Lung (tissue), 4 donors: Measurements from ENCODE around the genes DPH1 and SGSM2.

DNA sequence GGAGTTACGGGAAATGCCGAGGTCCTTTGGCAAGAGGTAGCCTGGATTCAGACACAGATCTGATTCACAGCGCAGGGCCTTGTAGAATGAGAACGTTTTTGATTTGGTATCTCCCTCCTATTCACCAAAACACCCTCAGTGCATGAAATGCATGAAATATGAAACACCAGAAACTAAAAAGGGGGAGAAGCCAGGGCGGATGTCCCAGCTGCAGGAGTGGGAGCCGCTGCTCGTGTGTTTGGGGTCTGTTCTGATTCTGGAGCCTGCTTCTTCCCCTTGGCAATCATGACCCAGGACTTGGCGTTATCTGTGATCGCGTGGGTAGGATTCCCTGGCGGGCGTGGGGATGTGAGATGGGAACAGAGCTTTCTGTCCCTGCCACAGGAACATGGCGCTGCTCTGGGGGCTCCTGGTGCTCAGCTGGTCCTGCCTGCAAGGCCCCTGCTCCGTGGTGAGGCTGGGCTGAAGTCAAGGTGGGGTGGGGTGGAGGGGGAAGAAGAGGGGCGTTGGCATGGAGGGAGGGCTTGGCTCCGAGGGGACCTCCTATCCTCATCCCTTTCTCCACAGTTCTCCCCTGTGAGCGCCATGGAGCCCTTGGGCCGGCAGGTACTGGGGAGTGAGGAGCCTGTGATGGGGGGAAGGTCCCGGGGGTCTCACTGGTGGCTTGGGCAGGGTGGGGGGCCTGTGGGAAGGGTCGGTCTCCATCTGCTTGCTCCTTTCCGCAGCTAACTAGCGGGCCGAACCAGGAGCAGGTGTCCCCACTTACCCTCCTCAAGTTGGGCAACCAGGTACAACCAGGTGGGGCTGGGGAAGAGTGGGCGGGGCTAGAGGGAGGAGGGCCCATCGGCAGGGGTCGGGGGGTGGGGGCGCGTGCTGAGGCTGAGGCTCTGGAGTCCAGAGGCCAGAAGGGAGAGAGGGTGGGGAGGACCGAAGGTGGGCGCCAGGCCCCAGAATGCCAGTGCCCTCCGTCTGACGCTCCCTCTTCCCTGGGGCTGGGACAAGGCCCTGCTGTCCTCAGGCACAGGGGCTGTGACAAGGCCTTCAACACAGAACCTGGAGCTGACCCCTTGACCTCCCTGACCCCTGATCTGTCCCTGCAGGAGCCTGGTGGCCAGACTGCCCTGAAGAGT, 2.3 kb downstream of the SERPINF2 start:
- PRO-cap = no peak
- RAMPAGE, long total RNA = no peak
- RRBS = no CpG with 5 or more reads among the region's 32 CpGs

DNA sequence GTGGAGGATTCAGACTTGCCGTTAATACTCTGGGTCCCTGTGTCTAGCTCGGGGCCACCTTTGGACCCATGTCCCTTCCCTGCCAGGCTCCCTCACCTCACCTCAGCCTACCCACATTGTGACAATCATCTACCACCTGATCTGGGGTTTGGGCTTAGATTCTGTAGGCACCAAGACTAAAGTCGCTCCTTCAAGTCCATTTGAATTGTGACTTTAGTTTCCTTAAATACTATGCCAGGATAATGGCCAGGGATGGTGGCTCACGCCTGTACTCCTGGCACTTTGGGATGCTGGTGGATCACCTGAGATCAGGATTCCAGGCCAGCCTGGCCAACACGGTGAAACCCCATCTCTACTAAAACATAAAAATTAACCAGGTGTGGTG, 1.8 kb downstream of the SERPINF1 start:
- PRO-cap = no peak
- RAMPAGE, long total RNA = no peak
- RRBS = no CpG with 5 or more reads among the region's 5 CpGs

GRCh38 chr17:1776261-1776915, 14.5 kb downstream of the SERPINF1 start:
- PRO-cap = no peak
- RAMPAGE, long total RNA = no peak
- RRBS = 88% methylated on average over 2 of the region's 14 CpGs

DNA sequence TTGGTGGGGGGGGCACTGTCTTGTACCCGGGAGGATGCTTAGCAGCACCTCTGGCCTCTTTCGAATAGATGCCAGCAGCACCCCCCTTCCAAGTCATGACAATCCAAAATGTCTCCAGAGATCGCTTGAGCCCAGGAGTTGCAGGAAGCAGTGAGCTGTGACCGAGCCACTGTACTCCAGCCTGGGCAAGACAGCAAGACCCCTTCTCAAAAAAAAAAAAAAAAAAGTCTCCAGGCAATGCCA, 20.3 kb downstream of the SERPINF1 start:
- PRO-cap = no peak
- RAMPAGE, long total RNA = no peak
- RRBS = no CpG with 5 or more reads among the region's 4 CpGs

GRCh38 chr17:1931897-1932785, 93.0 kb downstream of the RTN4RL1 start:
- PRO-cap = no peak
- RAMPAGE, long total RNA = no peak
- RRBS = 37% methylated on average over 5 of the region's 39 CpGs

DNA sequence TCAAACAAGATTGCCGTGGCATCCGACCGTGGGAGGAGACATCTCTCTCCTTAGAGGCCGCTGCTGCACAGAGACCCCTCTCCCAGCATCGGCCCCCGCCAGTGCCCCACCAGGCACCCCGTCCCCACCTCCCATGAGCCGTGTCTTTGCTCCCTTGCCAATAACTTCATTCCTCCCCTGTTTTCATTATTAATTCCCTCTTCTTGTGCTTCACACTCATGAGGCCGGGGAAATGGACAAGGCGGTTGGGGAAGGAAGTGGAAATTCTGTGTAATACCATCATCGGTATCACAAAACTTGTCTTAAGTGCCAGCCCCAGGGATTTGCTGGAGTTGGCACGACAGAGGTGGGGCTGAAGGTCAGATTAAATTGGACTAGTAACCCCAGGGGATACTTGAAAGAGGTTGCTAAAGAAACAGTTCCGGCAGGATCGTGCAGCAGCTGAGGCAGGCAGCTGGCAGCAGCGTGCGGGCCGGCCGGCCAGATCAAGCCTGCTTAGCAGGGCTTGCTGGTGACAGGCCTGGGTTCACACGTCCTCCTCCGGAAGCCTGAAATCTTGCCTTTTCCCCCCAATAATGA, 66.8 kb downstream of the RTN4RL1 start:
- PRO-cap = no peak
- RAMPAGE, long total RNA = no peak
- RRBS = 29% methylated on average over 7 of the region's 20 CpGs

- PRO-cap = unidirectional peak, plus-strand start at chr17:2030153
- RAMPAGE, long total RNA = no peak
- RRBS = 11% methylated on average over 7 of the region's 53 CpGs
Measured at GRCh38 chr17:2029793-2030466, at the start of gene DPH1. TSS of gene DPH1 (plus strand) at chr17:2030153.

DNA sequence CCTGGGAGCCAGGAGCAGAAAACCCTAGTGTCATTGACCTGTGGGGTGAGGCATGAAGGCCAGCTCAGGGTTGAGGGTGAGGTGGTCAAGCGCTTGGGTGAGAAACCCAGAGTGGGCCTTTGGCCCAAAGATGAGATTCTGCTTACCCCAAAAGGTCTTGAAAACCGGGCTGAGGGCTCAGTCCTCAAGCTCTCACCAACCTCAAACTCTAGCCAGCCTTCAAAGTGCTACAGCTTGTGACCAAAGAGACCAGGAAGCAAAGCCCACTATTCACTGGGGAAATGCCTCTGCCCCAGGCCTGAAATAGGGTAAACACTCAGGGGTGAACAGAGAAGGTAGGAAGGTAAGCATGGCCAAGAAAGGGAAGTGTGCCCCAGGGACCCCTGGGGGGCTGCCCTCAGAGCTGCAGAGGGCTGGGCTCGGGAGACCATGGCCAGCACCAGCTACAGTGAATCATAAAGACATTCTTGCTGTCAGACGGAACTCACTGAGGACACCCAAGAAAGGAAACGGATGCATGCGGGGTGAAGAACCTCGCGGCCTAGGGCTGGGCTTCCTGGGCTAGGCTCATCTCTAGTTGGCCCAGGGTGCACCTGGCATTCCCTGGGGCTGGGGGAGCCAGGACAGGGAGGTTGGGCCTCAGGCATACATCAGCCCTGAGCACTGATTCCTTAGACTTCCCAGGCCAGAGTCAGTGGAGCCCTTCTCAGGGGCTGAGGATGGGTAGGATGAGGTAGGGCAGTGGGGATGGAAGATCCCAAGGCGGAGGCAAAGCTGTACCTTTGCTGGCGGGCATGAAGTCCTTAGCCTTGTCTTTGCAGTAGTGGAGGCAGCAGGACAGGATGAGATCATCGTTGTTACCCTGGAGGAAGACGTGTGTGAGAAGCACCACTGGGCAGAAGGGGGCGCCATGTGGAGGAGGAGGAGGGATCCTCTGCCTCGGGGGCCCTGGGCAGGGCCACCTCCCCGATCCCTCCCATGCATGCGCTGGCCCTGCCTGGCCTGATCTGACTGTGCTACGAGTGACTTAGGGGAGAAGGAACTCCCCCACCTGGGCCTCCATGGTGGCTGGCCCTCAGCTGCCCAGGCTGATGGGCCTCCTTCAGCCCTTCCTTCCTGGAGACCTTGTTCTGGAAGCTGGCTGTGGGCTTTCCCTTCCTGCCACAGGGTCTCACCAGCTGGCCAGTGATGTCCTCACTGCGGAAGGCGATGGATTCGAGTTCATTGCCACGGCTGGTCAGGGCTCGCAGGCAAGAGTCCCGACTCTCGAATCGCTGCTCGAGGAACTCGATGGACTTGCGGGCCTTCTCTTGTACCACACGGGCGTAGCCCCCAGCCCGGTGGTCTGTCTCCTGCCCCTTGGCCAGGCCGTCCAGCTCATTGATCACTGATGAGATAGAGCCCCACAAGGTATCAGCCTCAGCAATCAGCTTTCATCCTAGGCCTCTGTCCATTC, 9.9 kb downstream of the HIC1 start:
- PRO-cap = no peak
- RAMPAGE, long total RNA = no peak
- RRBS = no CpG with 5 or more reads among the region's 32 CpGs

DNA sequence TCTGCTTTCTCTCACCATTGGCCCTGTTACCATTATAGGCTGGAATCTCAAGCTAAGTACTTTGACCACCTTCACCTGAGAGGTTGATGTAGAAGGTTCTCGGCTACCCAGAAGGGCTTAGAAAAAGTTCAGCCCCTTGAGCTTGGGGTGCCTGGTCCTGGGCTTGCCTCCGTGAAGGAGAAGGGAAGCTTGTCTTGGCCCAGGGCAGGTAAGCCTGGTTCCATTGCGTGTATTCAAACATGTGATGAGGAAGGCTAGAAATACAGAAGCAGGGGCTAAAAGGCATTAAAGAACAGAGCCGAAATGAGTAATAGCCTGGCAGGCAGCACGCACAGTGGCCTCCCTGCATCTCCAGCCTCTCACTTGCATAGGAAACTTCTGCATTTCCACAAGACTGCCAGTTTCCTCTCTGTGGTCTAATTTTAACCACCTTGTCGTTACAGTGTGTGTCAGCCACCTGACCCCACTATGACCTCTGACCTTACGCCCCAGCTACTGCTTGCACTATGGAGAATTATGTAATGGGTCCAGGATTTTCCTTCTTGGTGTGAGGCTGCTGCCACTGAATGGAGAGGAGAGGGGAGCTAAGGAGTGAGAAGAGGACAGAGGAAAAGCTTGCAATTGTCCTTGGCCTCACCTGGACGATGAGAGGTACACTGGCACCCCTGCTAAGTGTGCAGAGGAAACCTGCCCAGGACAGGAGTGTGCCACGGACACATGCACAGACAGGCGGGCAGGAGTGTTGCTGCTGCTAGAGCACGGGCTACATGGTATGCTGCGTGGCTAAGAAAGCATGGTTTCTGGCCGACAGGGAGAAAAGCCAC, 32.8 kb downstream of the HIC1 start:
- PRO-cap = no peak
- RAMPAGE, long total RNA = no peak
- RRBS = no CpG with 5 or more reads among the region's 13 CpGs

GRCh38 chr17:2088997-2089488, 34.1 kb downstream of the HIC1 start:
- PRO-cap = no peak
- RAMPAGE, long total RNA = no peak
- RRBS = no CpG with 5 or more reads among the region's 9 CpGs

DNA sequence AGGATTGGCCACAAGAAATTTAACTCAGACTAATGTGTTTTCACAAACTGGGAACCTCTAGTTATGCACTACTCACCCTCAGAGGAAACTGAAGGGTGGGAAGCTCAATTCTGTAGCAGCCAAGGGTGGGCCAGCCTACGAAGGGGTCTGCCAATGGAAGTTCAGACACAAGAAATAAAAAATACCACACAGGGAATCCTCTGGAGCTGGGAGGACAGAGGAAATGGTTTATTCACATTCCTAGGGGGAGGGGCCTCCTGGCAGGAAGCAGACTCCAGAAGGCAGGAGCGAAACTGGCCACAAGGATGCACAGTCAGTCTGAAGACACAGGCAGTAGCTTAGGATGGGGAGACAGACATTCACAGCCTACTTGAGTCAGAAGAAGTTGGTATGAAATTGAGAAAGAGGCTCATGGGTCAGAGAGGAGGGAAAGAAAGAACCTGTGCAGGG, 36.2 kb downstream of the HIC1 start:
- PRO-cap = no peak
- RAMPAGE, long total RNA = no peak
- RRBS = no CpG with 5 or more reads among the region's 2 CpGs

DNA sequence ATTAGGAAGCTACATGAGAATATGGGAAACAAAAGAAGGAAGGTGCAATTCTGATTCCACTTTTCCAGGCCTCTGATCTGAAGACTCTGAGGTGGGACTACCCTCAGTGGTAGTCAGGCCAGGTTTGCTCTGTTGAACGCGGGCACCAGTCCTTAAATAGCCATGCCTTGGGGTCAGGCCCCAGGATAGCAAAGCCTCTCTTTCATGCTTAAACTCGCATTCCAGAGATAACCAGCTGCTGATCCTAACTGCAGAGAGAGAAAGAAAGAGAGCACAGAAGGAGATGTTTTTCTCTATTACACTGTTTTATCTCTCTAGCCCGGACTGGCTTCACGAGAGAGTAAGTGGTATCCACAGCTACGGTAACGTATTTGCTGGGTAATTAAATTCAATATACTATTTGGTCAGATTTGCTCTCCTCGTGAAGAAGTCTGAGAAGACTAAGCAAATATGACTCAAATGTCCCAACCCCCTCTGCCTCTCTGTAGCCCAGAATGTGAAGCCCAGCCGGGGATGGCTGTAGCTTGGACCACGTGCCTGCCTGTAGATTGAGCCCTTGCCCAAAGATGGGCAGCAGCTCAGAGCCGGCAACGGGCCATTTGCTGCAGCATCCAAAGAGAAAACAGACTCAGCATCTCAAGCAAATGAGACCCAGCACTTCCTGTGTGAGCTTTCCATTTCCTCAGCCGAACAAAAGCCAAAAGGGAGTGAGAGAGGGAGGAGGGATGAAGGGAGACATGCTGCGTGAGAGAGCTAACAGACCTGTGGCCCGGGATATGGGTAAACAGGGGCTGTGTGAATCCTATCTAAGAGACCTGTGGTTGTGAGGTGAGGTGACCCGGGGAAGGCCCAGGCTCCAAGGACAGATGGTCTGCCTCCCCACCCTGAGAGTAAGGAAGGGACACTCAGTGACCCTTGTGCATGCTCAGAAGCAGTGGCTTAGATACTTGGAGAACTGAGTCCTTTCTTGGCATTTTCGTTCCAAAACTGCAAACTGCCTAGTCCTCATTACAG, 122.1 kb downstream of the SMG6 start:
- PRO-cap = no peak
- RAMPAGE, long total RNA = no peak
- RRBS = 23% methylated on average over 5 of the region's 17 CpGs

- PRO-cap = no peak
- RAMPAGE, long total RNA = no peak
- RRBS = no CpG with 5 or more reads among the region's 6 CpGs
Measured at GRCh38 chr17:2188654-2189134, 114.9 kb downstream of the SMG6 start.

- PRO-cap = no peak
- RAMPAGE, long total RNA = no peak
- RRBS = no CpG with 5 or more reads among the region's 10 CpGs
Measured at GRCh38 chr17:2334252-2335214, 1.7 kb downstream of the TSR1 start.

- PRO-cap = bidirectional peak, plus-strand start at chr17:2337501, minus-strand start at chr17:2337448
- RAMPAGE, long total RNA = no peak
- RRBS = 1% methylated on average over 59 of the region's 124 CpGs
Measured at GRCh38 chr17:2336809-2337847, at the start of gene SGSM2. TSS of gene SGSM2 (plus strand) at chr17:2337501.

- PRO-cap = no peak
- RAMPAGE, long total RNA = no peak
- RRBS = no CpG with 5 or more reads among the region's 8 CpGs
Measured at GRCh38 chr17:2338289-2338813, 1.1 kb downstream of the SGSM2 start.

- PRO-cap = no peak
- RAMPAGE, long total RNA = no peak
- RRBS = 100% methylated on average over 2 of the region's 13 CpGs
Measured at GRCh38 chr17:2362722-2363145, 25.4 kb downstream of the SGSM2 start.

- PRO-cap = no peak
- RAMPAGE, long total RNA = no peak
- RRBS = 100% methylated on average over 2 of the region's 11 CpGs
Measured at GRCh38 chr17:2387507-2387846, 13.4 kb downstream of the MNT start.

DNA sequence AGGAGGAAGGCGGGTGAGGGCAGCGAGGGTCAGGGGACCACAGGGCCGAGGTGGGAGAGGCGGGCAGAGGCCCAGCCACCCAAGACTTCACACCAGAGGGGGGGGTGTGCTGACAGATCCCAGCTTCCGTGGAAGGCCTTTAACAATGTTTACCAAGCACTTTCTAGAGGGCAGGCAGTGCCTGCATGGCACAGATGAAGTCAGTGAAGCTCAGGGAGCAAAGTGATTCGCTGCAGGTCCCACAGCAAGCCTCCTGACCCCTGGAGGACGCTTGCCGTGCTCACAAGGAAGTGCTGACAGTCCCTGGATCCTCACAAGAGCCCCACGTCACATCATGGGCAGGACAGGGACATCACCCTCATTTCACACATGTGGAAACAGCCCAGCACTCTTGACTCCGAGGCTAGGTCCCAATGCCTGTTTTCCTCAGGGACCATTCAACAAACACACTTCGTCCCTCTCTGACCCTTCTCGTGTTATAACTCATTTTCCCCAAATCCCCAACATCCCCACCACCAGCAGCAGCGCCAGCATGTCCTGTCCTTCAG, 5.0 kb downstream of the MNT start:
- PRO-cap = no peak
- RAMPAGE, long total RNA = no peak
- RRBS = no CpG with 5 or more reads among the region's 13 CpGs

DNA sequence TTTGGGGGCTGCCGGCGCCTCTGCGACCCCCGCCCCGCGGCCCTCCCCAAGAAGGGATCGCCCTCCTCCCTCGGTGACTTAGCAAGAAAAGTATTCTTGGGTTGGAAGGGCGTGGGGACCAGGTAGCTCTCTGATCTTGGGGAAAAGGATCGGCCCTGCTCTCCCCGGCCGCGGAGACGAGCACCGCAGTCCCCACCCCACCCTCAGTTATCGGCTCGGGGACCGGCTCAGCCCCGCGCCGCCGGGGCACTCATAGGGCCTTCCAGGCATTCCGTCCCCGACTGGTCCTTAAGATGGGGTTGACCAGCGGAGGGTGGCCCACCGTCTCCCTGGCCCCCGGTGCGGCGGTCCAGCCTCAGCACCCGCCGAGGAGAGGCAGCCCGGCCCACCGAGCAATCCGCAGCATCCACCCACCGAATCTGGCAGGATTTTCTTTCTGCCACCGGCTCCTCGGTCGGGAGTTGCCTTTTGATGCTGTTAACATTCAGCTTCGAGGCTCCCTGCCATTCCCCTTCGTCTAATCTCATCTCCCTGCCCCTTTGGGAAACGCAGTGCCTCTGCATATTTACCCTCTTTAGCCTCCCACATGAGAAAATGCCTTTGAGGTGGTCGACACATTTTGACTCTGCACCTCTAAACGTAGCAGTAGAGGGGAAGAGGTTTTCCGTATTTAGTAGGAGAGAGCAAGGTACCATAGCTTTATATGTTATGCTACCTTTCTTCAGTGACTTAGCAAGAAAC, 989 bp downstream of the PAFAH1B1 start:
- PRO-cap = no peak
- RAMPAGE, long total RNA = no peak
- RRBS = under 1% methylated on average over 19 of the region's 44 CpGs